Myometrial cell (primary cell): ENCODE data around the genes SNAPC4, LCN6, CCDC183 and RABL6.

GRCh38 chr9:136225110-136225766 lies 20.3 kb upstream of the LHX3 start:
- RAMPAGE, long total RNA, result no peak

GRCh38 chr9:136225767-136226489 lies 19.7 kb downstream of the QSOX2 start:
- RAMPAGE, long total RNA, result no peak

DNA sequence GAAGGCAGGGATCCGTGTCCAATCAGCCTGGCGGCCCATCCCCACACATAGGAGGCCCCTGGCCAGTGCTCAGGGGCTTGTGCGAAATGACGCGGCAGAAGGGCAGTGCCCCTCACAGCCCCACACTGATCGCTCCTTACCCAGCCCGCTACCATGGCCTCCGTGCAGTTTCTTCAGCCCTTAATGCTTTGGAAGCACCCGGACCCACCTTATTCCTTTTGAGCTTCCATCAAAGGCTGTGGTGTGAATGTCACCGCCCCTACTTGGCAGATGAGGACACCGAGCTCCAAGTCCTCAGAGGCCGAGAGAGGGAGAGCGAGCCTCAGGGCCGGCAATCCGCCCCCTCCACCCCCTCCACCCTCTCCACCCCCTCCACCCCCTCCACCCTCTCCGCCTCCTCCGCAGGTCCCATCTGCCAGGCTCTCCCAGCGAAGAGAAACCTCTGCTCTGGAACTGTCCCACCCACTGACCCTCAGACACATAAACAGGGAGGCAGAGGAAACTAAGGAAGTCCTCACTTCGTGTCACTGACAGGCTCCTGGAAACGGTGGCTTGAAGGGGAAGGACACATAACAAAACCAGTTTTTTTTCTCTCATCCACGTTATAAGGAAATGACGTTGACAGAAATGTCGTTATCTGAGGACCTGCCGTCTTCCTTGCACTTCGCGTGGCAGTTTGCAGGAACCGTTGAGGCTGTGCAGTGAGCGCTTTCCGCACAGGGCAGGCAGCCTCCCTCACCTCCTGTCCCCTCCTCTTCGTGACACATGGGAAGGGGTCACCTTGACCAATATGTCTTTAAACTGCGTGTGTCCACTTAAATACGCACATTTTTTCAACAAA lies 13.9 kb downstream of the QSOX2 start:
- RAMPAGE, long total RNA, result no peak

GRCh38 chr9:136400008-136401151 lies at the start of gene SNAPC4:
Gene SNAPC4 (minus strand): TSS chr9:136400170.
- RAMPAGE, long total RNA, result start-site peak on the minus strand at chr9:136400159-136400202, 69 and 43 reads in 2 replicates

- RAMPAGE, long total RNA, result no peak
These were observed 1.7 kb downstream of the ENTR1 start for GRCh38 chr9:136408716-136409198.

DNA sequence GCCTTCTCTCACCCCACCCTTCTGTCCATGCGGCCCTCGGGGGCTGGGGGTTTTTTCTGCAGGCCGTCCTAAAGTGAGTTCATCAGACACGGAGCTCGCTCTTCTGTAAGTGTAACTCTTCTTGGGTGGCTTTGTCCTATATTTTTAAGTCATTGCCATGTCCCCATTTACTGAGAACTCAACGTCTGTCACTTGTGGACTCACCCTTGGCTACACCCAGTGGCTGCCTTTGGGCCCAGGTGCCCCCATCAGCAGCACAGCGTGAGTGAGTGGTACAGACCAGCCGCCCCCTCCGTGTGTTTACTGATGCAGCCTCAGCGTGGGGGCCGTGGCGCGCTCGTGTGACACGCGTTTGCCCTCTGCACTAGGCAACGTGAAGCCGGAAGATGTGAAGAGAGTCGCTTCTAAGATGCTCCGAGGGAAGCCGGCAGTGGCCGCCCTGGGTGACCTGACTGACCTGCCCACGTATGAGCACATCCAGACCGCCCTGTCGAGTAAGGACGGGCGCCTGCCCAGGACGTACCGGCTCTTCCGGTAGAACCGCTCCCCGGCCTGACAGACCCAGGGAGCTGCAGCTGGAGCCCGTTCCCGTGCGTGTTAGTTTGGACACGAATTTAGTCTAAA lies 12.4 kb downstream of the PMPCA start:
- RAMPAGE, long total RNA, result no peak

DNA sequence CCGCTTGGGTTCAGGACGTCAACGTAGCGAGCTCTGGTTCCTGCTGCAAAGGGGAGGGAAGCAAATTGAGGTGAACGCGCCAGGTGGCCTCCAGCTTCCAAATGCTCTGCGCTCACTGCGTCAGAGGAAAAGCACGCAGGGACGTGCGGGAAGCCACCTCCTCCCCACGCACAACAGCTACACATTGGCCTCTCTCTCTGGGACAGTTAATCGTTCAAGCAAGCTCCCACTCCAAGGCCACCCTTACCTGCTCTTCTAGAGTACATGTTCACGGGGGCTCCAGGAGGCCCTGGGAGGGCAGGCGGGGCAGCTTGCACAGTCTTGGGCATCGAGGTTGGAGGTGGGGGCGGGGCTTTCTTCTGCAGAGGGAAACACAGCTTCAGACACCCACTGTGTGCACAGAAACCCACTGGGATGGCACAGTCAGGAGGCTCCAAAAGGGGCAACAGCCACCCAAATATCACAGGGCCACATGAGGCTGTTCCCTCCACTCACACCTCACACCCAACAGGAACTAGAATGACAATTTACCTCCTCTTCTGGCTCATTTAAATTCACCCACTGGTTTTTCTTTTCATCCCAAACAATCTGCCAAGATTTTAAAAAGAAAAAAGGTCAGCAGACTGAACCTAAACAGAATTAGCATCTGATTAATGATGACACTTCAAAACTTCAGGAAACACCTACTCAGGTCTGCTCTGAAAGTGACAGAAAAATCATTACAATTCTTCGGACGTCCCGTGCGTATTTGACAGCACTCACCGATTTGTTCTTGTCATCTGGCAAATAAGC lies 7.9 kb upstream of the INPP5E start:
- RAMPAGE, long total RNA, result no peak

DNA sequence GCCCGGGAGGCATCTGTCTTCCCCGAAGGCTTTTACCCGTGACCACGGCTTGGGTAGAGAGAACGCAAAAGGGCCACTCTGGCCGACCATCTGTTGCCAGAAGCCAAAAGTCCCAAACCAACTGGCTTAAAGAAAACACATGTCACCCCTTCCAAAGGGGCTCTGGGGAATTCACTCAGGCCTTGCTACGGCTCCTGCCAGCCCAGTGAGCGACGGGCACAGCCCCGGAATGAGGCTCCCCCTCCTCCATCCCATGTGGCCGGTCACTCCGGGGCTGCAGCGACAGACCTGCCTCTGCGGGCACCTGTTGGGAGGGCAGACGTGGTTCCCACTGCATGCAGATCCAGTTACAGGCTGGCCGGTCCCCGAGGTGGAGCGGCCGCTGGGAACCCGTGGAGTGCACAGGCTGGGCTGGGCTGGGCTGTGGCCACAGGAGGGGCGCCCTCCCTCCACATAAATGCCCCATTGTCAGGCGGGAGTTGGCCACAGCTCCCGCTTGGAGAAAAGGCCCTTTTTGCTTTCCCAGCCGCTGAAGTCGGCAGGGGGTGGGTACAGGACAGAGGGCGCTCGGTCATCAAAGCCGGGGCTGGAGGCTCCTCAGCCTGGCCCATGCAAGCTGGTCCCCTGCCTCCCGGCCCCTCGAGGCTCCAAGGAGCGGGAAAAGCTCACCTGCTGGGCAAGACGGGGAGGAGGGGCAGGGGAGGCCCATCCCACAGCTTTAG lies 19.9 kb downstream of the NOTCH1 start:
- RAMPAGE, long total RNA, result no peak

DNA sequence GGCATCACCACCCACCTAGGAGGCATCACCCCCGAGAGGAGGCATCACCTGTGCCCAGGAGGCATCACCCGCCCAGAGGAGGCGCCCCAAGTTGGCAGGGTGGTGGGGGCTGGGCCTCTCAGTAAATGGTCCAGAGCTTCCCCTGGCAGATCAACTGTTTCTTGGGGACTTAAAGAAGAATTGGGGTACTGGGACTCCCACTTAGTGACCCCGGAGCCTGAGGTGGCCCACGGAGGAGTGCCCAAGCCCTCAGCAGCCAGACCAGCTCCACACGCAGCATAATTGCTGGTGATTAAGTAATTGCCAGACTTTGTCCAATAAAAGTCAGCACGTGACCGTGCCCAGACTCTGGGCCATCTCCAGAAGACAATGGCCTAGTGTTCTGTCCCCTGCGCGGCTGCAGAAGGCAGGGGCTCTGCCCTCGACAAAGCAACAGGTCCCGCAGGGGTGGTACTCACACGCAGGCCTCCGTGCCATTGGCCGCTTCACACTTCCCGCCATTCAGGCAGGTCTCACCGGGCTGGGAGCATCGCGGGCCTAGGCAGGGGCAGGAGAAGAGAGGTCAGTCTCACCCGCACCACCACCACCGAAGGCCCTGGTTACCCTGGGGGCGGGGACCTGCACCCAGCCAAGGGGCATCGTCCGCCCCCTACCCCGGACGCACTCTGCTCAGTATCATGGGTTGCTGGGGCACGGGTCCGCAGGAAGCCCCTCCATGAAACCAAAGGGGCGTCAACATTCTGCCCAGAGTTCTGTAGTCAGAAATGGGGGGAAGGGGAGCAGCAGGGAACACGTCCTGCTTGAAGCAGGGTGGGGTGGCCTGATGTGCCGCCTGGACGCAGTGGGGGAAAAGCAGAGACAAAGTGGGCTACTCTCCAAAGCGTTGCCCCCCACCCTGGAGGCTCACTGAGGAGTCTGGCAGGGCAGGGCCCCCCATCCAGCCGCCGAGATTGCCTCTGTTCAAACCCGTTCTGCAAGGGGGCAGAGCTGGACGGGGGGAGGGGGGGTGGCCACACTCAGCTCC lies 2.0 kb downstream of the NOTCH1 start:
- RAMPAGE, long total RNA, result no peak

DNA sequence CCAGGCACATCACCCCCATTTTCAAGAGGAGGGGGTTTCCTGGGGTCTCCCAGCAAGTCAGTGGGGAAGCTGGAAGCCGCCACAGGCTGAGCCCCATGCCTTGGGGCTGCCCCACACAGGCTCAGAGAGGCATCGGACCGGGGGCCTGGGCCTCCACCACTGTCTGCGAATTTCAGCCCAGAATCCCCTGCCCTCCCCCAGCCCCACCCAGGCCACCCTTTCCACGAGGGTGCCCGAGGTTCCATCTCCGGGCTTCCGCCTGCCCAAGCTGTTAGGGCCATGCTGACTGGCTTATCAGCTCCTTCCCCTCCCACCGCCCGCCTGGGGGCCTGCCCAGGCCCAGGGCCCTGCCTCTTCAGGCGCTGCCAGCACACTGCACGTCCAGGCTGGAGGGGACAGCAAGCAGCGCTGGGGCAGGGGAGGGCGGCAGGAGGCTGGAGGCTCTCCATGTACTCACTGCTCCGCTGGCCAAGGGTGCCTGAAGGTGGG lies 58.0 kb upstream of the EGFL7 start:
- RAMPAGE, long total RNA, result no peak

DNA sequence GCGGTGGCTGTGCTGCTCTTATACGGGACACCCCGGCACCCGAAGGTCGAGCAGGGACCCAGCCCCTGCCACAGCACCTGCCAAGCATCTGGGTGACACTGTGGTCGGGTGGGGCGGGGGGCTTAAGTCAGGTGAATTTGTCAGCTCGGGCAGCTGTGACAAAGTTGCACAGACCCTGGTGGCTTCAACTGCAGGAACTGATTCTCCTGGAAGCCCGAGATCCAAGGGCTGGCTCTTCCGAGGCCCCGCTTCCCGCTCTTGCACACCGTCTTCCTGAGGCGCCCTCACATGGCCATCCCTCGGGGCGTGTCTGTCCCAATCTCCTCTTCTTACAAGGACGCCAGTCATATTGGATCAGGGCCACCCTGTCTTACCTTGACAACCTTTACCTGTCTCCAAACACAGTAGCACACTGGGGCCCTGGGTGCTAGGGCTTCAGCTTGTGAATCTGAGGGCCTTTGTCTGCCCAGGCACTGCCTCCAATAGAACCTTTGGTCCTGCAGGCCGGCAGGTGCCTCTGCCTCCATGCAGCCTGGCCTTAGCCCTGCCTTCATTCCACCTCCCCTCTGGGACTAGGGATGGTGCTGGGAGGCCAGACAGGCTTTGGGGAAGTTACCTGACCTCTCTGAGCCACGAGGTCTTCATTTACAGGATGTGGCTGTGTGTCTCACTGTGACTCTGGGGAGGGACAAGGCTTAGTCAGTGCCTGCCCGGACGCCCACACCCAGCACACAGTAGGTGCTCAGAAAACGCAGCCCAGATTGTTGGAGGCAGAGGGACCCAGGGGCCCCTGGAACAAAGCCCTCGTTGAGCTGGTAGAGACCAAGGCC lies 47.3 kb upstream of the EGFL7 start:
- RAMPAGE, long total RNA, result no peak

DNA sequence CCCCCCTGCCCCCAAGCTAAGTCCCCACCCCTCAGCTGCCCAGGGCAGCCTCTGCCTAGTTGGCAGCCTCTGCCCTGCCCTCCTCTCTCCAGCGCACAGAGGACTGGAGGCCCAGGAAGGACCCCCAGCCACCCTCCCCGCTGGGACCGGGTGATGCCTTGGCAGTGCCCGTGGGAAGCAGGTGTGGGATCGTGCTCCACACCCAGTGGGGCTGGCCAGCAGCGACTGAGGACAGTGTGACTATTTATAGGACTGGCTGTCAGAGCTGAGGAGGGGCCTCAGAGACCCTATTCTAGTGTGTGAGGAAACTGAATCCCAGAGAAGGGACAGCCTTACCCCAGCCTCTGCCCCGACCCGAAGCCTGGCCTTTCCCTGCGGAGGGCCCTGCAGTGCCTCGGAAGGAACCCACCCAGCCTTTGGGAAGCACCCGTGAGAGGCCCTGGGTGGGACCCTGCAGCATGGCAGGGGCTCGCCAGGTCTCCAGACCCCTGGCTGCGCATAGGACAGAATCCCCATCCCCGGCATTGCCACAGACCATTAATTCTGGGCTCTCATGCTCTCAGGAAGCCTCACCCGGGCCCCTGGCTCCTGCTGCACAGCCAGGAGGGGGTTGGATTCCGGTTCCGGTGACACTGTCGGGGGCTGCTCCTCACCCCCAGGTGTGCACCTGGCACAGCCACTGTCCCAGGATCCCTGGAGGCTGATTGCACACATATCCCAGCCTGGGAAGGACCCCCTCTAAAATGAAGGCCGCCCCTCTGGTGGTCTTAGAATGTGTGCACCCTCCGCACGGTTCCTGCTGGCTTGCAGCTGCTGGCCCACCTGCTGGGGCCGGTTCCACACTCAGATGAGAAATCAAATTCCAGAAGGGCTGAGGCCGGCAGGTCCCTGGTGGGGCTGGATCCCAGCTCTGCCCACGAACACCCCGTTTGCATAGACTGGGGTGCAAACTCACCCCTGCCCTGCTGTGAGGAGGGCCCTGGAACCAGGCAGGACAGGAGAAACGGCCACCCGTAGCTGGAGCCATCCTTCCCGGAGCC lies 4.5 kb downstream of the EGFL7 start:
- RAMPAGE, long total RNA, result no peak

DNA sequence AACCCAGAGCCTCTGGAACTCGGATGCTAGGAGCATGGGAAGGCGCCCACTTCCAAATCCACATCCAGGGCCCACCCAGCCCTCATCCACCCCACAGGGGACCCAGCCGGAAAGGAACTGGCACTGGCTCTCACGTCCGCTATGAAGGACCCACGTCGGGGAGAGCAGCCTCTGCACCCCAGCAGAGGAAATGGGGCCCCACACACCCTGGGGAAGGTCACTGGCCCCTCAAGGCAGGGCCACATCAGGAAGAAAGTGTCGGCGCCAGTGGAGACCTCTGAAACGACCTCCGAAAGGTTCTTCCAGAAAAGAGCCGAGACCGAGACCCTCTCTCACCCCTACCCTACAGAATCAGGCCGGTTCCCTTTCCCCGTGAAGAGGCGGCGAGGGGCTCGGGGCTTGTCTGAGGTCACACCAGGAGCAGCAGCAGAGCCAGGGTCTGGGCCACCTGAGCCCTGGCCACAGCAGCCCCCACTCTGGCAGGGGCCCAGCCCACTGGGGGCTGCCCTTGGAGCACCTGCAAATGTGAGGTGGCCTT lies 9.4 kb downstream of the AGPAT2 start:
- RAMPAGE, long total RNA, result no peak

- RAMPAGE, long total RNA, result no peak
These were observed 992 bp upstream of the AGPAT2 start for GRCh38 chr9:136688353-136688545.

DNA sequence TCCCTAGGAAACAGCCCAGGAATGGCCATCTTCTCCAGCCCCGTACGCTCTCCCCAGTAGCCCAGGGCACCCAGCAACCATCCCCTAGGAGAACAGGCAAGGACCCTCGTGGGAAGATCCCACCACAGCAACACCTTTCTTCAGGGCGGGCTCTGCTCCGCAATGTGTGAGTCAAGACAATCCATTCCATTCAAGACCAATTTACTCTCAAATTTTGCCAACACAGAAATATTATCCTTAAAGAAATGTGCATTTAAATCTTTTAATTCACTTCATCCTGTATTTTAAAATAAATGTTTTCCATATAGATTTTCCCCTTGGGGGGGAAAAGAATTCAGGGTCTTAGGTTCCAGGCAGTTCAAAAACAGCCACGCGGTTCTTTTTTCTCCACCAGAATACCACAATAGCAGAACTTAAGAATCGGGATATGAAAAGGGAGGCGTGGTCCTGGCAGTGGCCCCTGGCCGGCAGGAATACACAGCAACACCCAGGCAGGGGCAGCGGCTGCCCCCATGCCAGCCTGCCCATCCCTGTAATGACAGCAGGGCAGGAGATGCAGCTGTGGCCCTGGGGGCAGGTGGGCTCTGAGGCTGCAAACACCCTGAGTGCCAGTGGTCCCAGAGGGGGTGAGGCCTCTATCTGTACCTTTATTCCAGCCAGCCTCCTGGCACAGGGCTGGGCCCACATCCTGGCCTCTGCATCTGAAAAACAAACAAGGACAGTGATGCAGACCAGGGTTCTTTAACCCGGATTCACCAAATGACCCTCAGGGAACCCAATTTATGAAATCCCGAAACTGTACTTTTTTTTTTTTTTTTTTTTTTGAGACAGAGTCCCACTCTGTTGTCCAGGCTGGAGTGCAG lies 12.3 kb downstream of the DIPK1B start:
- RAMPAGE, long total RNA, result no peak

DNA sequence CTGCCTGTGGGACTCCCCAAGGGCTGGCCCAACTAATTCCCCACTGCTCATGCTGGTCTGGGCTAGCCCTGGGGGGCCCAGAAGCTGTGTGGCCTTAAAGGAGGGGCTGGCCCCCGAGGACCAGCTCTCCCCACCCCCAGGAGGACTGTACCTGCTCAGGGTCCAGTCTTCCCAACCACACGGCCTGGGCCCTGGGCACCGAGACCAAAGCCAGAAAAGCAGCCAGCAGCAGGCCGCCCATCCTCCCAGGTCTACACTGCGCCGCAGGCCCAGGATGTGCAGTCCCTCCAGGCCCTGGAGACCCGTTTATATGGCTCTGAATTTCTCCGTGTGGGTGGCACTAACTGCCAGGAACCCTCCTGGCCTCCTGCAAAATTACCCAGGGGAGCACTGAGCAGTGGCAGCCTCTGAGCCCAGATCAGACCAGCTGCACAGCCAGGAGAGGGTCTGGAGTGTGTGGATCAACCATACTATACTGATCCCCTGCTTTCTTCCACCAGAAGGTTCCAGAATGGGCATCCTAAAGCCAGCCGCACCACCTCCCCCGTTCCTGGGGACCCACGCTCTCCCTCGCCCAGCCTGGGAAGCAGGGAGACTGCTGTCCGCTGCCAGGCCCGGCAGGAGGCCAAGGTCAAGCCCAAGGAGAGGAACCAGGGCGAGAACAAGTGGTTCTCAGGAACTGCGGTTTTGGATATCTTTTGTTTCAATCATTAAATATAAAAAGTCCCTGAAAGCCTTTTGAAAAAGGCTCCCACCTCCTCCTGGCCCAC lies at the start of gene LCN6:
Gene LCN6 (minus strand): TSS at position 283 of the 770 bp plus-strand sequence.
- RAMPAGE, long total RNA, result no peak

- RAMPAGE, long total RNA, result no peak
These were observed 834 bp upstream of the LCN6 start for GRCh38 chr9:136749123-136749594.

DNA sequence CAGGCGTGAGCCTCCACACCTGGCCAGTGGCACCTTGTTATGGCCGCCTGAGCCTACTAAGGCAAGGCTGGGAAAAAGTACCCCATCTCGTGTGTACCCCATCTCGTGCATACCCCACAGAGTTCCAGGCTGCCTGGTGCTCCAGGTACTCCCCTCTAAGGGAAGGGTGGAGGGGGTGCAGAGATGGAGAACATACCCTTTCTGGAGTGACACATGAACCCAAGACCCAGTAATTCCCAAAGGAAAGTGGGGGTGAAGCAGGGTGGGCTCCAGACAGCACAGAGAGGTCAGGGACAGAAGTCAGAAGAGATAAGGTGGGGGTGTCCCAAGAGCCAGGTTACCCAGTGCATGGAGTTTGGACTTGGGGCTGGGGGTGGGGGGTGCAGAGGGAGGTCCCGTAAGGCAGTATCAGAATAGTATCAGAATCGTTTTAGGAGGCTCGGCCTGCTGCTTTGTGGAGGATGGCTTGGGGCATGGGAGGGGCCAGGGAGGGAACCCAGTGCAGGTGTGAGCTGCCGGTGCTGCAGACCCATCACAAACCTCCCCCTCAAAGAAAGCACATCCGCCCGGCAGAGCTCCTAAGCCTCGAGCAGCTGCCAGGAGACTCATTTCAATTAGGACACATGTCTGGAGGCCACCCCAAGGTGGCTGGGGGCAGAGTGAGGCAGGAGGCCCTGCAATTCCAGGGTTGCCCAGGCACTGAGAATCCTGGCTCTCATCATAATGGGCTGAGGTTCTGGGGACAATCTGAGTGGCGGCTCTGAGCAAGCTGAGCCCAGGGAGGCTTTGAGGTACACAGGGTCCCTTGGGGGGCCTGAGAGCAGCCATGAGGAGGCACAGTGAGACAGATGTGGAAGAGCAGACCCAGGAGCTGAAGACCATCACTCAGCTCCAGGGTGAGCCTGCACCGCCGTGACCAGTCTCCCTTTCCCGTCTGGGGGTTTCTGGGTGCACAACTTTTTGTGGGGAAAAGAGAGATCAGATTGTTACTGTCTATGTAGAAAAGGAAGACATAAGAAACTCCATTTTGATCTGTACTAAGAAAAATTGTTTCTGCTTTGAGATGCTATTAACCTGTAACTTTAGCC lies at the start of gene CCDC183:
Gene CCDC183 (plus strand): TSS at position 767 of the 1,088 bp plus-strand sequence.
- RAMPAGE, long total RNA, result no peak

DNA sequence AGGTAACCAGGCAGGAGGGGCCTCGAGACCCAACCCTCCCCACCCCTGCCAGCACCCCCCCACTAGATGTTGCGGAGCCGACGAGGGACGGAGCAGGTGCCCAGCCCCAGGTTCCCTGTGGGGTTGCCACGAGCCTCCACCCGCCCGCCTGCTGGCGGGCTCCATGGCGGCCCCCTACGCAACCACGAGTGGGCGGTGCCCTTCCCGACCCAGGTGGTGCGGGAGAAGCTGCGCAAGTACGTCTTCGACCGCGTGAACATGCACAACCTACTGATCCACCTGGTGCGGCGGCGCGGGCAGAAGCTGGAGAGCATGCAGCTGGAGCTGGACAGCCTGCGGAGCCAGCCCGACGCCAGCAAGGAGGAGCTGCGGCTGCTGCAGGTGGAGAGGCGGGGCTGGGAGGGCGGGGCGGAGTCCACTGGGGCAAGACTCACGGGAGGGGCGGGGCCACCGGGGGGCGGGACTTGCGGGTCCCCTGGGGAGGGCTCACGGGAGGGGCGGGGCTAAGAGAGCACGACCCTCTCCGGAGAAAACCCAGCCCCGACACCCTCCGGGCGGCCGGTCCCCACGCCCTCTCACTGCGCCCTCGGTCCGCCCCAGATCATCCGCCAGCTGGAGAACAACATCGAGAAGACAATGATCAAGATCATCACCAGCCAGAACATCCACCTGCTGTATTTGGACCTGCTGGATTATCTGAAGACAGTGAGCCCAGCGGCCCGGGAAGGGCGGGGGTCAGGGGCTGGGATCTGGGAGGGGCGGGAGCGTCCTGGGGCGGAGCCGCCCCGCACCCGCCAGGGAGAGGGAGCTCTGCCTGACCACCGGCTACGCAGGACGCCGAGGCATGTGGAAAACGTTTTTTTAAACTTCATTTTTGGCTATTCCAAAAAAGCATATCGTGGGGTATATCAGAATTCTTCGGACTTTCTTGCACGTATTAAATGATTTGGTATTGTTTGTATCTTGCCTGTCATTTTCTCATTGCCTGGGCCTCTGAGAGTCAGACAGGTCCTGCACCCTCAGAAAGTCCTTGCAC lies 4.0 kb downstream of the CCDC183 start:
- RAMPAGE, long total RNA, result no peak

- RAMPAGE, long total RNA, result no peak
These were observed at the start of gene RABL6 for GRCh38 chr9:136807125-136808474. Gene RABL6 (plus strand): TSS chr9:136807948.